H9 (cell line): ENCODE measurements around a stretch of chr1.

DNA sequence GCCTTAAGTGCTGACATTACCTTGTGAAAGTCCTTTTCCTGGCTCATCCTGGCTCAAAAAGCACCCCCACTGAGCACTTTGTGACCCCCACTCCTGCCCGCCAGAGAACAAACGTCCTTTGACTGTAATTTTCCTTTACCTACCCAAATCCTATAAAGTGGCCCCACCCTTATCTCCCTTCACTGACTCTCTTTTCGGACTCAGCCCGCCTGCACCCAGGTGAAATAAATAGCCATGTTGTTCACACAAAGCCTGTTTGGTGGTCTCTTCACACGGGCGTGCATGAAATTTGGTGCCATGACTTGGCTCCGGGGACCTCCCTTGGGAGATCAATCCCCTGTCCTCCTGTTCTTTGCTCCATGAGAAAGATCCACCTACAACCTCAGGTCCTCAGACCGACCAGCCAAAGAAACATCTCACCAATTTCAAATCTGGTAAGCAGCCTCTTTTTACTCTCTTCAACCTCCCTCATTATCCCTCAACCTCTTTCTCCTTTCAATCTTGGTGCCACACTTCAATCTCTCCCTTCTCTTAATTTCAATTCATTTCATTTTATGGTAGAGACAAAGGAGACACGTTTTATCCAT lies 555.2 kb upstream of the ADGRL2 start:
- PRO-cap, result bidirectional peak, plus-strand start at position 255 of the sequence, minus-strand start outside the sequence

DNA sequence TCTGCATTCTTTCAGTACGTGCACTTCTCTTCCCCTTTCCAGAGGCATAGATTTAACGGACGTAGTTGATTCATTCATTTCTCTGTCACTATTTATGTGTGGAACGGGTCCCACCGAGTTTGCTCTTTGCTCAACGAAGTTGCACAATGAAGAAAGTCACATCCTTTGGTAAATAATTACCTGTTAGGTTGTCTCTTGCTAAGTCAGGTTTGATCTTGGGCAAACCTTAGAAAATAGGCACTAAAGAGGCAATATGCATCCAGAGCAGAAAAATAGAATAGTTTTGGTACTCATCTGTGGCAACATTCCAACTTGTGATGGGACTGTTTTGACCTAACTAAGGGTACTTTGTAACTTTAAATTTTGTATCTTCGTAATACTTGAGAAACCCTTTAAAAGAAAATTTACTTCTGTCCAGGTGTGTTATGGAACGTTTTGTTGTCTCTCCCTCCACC lies 3.1 kb downstream of the ADGRL2 start:
- PRO-cap, result no peak

- PRO-cap, result no peak
Observed at GRCh38 chr1:82837851-82838213, 1037.1 kb downstream of the ADGRL2 start.

GRCh38 chr1:83181982-83182962 lies 816.7 kb downstream of the TTLL7 start:
- PRO-cap, result unidirectional peak, plus-strand start at chr1:83182166; unidirectional peak, plus-strand start at chr1:83182367; unidirectional peak, minus-strand start at chr1:83182424; unidirectional peak, minus-strand start at chr1:83182529

DNA sequence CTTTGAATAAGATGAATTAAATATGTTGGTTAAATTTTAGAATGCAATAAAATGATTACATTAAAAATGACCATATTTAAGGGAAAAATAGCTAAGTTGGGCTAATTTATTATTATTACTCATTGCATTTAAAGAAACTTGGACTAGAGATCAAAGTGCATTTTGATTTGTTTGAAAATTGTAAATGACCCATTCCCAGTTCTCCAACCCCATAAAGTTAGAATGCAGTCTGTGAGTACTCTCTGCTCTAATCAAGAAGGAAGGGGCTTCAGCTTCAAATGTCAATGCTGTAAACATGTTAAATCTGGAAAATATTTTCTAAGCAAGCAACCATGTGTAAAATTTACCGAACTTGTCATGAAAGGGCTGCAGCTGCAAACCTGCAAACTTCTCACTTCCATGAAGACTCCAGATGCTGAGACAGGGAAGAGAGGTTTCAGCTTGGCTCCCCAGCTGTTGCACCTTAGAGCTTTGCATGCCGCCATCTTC lies 232.7 kb downstream of the TTLL7 start:
- PRO-cap, result no peak

DNA sequence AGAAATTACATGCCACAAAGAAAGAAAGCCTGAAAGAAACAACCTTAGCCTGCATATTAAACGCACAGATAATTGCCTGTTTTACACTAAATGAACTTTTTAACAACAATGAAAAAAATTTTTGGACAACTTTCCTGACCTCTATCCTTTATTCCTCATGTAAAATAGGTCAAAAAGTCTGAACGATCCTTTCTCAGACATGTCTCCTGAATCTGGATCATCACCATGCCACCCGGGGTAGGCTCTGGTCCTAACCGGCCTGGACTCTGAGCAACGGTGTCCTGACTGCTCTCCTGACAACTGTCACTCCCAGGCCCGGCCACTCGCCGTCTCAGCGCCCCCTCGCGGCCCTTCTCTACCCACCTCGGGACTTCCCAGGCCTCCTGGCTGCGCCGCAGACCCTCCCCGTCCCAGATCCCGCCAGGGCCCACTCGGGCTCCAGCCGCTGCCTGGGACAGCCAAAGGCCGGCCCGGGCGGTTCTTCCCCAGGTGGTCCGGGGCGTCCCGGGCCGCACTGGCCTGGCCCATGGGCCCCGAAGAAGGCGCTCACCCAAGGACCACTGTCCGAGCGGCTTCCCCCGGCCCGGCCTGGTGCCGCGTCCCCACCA lies 138.6 kb downstream of the TTLL7 start:
- PRO-cap, result unidirectional peak, plus-strand start at position 430 of the sequence

GRCh38 chr1:83999315-83999689 lies 370 bp upstream of the TTLL7 start:
- PRO-cap, result bidirectional peak, plus-strand start at chr1:83999451, minus-strand start at chr1:83999476

GRCh38 chr1:84274733-84275149 lies 26.8 kb upstream of the SAMD13 start:
- PRO-cap, result no peak

DNA sequence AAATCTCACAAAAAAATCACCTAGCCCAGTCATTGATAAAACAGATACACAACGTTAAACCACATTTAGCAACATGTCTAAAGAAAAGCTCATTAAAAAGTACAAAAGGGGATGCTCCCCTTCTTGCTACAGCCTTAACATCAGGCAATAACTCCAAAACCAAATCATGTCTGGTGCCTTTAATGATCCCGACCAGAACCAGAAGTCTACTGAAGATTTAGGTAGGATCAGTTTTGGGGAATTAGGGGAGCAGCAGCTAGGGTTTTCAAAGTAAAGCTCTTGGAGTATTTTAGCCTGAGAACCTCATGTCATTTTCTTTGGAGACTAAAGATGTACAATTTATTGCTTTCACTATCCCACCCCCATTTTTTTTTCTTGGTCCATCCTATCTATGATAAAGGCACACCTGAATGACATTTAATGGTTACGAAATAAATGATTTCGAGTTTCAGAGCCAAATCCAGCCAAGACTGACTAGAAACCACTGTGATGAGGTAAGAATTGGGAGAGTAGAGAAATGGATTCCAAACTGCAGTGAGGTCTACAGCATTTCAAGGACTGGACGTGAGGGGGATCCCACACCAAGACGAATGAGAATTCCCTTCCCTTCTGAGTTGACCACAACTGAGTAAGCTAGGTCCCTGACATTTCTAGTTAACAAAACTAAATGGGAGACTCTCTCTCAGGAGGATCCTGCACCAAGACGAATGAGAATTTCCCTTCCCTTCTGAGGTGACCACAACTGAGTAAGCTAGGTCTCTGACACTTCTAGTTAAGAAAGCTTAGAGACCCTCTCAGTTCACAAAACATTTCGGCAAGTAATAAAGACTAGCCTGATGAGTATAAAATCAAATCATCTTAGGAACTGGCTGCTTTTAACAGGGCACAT lies 1.8 kb upstream of the SPATA1 start:
- PRO-cap, result no peak

GRCh38 chr1:84719468-84719886 lies 29.2 kb upstream of the SSX2IP start:
- PRO-cap, result no peak

- PRO-cap, result no peak
Observed at GRCh38 chr1:84756435-84756768, 66.1 kb upstream of the SSX2IP start.

DNA sequence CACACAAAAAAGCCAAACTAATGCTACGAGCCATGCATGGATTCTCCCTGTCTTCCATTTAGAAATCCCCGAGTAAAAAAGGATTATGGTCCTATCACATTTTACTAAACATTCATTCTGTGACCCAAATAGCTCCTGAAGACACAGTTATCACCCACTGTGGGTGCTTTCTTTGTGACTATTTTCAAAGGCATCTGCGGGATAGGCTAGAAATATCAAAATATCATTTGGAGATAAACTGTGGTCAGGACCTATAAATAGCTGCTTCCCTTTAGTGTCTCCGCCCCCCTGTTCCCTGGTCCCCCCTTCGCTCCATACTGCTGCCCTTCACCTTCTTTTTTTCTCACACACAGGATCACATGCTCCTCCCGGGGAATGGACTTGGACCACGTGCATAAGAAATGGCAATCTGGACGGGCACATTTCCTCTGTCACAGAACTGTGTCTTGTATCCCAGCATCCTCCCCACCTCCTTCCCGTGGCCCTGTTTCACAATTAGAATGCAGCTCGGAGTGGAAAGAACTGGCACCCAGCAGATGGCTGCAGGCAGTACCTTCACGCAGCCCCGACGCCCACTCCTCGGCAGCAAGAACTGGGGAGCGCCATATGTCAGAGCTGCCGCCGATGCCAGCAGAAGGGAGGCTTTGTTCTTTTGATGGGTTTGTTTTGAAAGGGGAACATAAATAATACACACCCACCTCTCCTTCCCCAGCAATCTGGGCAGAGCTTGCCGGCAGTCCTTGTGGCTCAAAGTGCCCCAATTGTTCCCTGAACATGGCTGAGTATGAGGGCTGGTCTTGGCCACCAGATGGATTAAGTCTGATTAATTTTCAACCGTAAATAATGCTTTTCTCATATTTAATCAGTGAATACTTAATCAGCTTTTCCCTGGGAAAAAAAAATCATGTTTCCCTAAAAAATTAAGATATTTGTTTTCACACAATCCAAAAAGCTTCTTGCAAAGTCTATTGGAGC lies 68.9 kb upstream of the SSX2IP start:
- PRO-cap, result no peak

- PRO-cap, result no peak
Observed at GRCh38 chr1:84995529-84996159, 1.3 kb downstream of the MCOLN2 start.

DNA sequence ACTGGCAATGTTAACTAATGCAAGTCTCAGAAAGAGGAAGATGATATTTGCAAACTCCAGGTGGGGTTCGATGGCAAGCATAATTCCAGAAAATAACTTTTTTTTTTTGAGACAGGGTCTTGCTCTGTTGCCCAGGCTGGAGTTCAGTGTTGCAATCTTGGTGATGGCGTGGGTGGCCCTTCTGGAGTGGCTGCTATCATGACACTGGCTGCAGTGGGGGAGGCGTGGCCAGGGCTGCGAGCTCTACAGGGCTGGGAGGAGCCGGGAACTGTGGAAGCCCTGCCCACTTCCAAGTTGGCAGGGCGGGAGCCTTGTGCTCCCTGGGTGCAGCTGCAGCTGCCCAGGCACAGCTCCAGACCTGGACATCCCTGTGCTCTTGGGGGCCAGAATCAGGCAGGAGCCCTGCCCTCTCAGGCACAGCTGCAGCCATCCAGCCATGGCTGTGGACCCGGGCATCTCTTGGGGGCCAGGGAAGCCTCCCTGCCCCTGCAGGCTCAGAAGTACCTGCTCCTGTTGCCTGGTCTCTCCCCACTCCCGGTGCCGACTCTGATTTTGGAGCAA lies 7.1 kb upstream of the BCL10 start:
- PRO-cap, result no peak

- PRO-cap, result no peak
Observed at GRCh38 chr1:85440065-85440361, 24.9 kb downstream of the DDAH1 start.

GRCh38 chr1:85465773-85466310 lies 883 bp upstream of the DDAH1 start:
- PRO-cap, result no peak

DNA sequence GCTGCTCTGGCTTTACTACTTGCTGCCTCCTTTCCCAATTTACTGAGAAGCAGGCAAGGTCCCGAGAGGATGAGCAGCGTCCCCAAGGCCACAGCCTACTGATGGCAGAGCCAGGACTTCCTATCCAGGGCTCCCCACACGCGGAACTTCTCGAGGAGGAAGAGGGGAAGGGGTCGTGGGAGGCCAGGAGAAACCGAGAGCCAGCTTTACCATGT lies 4.4 kb upstream of the CCN1 start:
- PRO-cap, result no peak

- PRO-cap, result no peak
Observed at GRCh38 chr1:85577691-85577788, 3.0 kb upstream of the CCN1 start.

- PRO-cap, result bidirectional peak, plus-strand start at chr1:85584497, minus-strand start at chr1:85584305
Observed at GRCh38 chr1:85584114-85584963, 3.8 kb downstream of the CCN1 start.

GRCh38 chr1:86155790-86156584 lies 585 bp downstream of the COL24A1 start:
- PRO-cap, result no peak